HGPS cell (cell line): Measurements from ENCODE around the genes IRX6 and CAPNS2.

- RRBS = no CpG with 5 or more reads among the region's 3 CpGs
These were observed 289.2 kb downstream of the IRX3 start for GRCh38 chr16:53997465-53997784.

- RRBS = no CpG with 5 or more reads among the region's 8 CpGs
These were observed 125.6 kb downstream of the IRX3 start for GRCh38 chr16:54160903-54161385.

GRCh38 chr16:54175154-54175942 lies 111.2 kb downstream of the IRX3 start:
- RRBS = no CpG with 5 or more reads among the region's 18 CpGs

DNA sequence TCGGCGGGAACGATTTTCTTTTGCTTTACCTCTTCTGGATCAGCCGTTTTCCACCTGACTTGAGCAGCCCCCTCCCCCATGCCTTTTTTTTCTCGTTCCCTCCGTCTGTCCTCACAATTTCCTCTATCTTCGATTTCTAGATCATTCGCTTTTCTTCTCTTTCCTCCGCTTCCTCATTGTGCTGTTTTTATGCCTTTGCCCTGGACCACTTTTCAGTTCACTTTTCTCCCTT lies 4.0 kb upstream of the IRX3 start:
- RRBS = no CpG with 5 or more reads among the region's 9 CpGs

- RRBS = 7% methylated on average over 9 of the region's 18 CpGs
These were observed 5.5 kb downstream of the IRX5 start for GRCh38 chr16:54936172-54936467.

- RRBS = no CpG with 5 or more reads among the region's 8 CpGs
These were observed 26.9 kb upstream of the IRX6 start for GRCh38 chr16:55297013-55297580.

- RRBS = 4% methylated on average over 14 of the region's 42 CpGs
These were observed at the start of gene IRX6 for GRCh38 chr16:55323705-55324271. Gene IRX6, plus strand, starts transcription at chr16:55324203.

GRCh38 chr16:55509528-55510090 lies 737 bp downstream of the LPCAT2 start:
- RRBS = no CpG with 5 or more reads among the region's 15 CpGs

DNA sequence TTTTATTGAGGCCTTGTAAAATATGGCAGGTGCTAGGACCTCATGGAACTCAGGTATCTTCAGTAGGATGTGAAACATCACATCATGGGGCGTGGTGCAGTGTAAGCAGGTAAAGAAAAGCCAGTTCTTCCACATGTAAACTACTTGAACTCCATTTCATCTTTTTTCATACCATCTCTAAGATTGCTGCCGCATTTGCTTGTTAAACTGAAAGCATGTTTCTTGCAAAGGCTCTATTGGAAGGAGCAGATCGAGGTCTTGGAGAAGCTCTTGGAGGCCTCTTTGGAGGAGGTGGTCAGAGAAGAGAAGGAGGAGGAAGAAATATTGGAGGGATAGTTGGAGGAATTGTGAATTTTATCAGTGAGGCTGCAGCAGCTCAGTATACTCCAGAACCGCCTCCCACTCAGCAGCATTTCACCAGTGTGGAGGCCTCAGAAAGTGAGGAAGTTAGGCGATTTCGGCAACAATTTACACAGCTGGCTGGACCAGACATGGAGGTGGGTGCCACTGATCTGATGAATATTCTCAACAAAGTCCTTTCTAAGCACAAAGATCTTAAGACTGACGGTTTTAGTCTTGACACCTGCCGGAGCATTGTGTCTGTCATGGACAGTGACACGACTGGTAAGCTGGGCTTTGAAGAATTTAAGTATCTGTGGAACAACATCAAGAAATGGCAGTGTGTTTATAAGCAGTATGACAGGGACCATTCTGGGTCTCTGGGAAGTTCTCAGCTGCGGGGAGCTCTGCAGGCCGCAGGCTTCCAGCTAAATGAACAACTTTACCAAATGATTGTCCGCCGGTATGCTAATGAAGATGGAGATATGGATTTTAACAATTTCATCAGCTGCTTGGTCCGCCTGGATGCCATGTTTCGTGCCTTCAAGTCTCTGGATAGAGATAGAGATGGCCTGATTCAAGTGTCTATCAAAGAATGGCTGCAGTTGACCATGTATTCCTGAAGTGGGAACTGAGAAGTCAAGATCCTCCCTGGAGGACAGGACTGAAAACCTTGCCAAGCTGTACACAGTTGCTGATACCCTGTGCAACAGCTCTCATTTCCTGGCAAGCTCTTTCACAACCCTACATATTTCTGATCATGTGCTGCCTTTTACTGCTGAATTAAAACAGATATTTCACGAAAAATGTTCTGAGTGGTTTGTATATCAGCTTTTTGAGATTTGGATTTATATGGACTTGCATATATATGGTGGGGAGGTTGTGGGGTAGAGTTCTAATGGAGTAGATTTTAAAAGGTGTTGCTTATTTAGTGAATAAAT lies at the start of gene CAPNS2:
TSS of gene CAPNS2 (plus strand) at position 143 of the 1,280 bp plus-strand sequence.
- RRBS = no CpG with 5 or more reads among the region's 16 CpGs

DNA sequence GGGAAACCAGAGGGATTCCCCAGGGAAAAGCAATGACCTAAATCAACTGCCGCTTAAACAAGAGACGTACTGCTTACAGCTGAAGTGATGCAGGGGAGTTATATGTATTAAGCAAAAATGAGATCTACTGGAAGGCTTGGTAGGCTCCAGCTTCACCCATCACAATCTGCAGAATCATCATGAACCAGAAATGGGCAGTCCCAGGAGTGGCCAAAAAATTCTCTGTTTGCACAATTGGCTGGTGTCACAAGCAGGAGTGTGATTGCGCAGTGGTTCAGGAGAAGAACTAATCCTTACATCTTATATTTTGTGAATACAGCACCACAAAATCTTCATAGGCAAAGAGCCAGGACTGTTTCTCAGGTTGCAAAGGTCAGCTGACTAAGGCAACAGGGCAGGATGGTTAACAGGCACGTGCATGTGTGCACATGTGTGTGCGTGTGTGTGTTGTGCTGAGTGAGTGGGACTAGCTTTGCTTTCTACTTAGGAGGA lies 75.9 kb downstream of the CES1 start:
- RRBS = no CpG with 5 or more reads among the region's 5 CpGs

GRCh38 chr16:56233279-56233614 lies 42.0 kb downstream of the GNAO1 start:
- RRBS = no CpG with 5 or more reads among the region's 3 CpGs

GRCh38 chr16:56372927-56373287 lies 52.4 kb downstream of the AMFR start:
- RRBS = no CpG with 5 or more reads among the region's 4 CpGs

GRCh38 chr16:56409285-56409774 lies 16.0 kb downstream of the AMFR start:
- RRBS = no CpG with 5 or more reads among the region's 4 CpGs

DNA sequence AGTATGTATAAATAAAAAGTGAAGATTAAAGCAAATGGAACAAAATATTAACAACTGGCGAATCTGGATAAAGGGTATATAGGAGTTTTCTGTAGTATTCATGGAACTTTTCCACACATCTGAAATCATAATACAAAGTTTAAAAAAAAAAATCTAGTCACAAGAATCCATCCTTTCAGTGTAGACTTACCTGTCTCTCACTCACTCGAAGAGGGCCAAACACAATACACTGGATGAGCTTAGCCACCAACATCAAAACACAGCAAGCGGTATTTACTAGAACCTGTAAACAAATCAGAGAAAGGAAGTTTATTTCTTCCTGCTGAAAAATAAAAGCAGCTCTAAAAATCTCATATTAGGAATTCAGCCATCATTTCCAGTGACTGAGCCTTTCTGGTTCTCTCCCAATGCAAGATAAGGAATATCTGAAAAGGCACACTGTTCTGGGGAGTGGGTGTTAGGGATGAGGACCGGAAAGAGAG lies 11.2 kb downstream of the AMFR start:
- RRBS = no CpG with 5 or more reads among the region's 4 CpGs

DNA sequence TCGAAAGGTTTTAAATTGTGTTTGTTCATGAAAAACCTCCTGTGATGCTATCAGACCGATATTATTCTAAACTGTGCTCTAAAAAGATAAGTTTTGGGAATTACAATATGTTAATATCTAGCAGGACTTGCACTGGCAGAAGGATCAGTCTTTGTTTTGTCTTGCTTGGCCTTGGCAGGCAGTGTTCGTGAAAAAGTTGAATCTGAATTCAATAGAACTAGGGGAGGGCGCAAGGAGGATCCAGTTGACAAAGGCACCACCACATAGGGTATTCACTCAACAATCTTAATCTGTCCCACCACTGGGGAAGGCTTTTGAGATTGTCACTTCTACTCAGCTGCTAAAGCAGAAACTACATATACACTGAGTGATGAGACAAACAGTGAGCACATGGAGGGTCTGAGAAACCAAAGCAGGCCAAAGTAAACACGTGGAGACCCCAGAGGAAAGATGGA lies 2.5 kb downstream of the AMFR start:
- RRBS = no CpG with 5 or more reads among the region's 5 CpGs

DNA sequence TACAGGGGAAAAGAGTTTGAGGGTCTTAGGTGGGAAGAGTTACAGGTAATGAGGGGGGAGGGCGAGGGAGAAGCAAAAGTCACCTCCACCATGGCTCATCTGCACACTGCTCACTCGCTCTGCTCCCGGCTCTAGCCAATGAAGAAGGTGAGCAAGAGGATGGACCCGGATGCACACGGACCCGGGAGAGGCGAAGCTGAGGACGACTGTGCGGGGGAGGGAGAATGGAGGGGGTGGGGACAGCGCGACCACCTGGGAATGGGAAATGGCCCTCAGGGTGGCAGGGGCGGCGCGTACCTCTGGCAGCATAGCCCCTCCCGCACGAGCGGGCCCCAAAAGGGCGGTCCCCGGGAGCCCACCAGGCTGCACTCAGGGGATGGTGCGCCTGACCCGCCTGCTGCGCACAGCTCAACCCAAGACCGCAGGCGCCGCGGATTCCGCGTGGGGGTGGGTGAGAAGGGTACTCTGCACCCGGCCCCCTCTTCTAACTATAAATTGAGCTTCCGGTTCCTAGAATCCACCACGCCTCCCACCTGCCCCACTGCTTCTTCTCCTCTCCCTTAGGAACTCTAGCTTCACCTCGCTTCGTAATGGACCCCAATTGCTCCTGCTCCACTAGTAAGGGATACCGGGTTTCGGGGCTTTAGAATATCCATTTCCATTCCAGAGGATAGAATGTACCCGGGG lies 6.1 kb downstream of the MT1H start:
- RRBS = 40% methylated on average over 3 of the region's 36 CpGs

- RRBS = no CpG with 5 or more reads among the region's 5 CpGs
These were observed 4.5 kb downstream of the HERPUD1 start for GRCh38 chr16:56936472-56936883.

DNA sequence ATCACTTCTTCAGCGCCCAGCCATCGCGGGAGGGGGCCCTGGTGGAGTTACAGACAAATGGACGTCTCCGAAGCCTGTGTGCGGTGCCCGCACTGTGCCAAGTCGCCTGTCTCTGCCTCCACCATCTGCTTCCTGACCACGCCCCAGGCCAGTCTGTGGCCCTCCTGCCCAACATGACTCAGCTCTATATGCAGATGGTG lies 36.6 kb downstream of the NLRC5 start:
- RRBS = no CpG with 5 or more reads among the region's 9 CpGs

DNA sequence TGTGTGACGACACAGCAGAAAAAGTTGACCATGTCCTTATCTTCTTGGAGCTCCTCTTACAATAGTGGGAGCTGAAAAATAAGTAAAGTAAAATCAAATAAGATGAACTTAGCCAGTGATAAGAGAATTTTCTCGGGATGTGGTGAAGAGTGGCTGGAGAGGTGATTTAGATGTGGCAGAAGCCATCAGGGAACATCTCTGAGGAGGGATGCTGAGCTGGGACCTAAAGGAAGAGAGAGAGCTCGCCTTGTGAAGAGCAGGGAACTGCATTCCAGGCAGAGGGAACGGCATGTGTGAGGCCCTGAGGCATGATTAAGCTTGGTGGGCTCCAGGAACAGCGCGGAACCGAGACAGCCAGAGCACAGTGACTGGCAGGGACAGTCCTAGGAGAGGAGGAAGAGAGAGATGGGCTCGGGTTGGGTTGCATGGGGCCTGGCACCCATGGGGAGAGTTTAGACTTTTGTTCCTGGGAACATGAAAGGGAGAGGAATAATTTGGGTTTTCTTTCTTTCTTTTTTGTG lies 39.3 kb upstream of the CPNE2 start:
- RRBS = no CpG with 5 or more reads among the region's 8 CpGs

DNA sequence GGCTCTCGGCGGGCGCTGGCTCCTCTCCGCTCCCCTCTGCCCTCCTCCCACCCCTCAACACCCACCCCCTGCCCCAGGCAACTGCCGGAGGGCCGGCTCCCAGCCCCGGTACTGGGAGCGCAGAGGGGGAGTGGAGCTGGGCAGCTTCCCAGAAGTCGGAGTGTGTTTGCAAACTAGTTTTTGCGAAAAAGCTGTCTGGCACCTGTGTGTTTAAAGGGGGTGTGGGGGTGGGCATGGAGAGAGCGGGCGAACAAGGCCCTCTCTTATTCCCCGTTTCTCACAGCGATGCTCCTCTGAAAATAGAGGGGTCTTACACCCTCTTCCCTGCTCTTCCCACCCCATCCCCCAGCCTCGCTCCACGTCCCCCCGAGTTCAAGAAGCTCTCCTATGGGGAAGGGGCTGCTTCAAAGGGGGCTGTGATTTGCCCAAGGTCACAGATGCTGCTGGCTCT lies 812 bp downstream of the CPNE2 start:
- RRBS = no CpG with 5 or more reads among the region's 17 CpGs